WTC11 (cell line): Measurements from ENCODE around the genes ANXA6, SLC36A2, GLRA1 and GRIA1.

- PRO-cap = no peak
Observed at GRCh38 chr5:151052049-151052394, 28.8 kb downstream of the TNIP1 start.

DNA sequence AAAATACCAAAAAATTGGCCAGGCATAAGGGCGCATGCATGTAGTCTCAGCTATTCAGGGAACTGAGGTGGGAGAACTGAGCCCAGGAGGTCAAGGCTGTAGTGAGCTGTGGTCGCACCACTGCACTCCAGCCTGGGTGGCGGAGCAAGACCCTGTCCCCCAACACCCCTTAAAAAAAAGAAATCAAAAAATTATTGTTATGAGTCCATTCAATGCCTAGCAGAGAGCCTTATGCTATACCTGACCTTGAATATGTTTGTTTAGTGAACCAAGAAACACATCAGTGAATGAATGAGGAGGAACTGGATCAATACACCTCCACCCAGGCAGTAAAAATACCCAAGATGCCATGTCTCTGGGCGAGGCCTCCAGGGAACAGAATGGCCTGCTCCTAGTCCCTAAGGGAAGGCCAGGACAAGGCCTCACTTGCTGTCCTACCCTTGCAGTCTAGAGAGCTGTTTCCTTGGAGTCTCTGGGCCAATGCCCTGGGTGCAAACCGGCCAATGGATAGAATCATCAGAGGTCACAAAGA, 26.2 kb downstream of the TNIP1 start:
- PRO-cap = no peak

DNA sequence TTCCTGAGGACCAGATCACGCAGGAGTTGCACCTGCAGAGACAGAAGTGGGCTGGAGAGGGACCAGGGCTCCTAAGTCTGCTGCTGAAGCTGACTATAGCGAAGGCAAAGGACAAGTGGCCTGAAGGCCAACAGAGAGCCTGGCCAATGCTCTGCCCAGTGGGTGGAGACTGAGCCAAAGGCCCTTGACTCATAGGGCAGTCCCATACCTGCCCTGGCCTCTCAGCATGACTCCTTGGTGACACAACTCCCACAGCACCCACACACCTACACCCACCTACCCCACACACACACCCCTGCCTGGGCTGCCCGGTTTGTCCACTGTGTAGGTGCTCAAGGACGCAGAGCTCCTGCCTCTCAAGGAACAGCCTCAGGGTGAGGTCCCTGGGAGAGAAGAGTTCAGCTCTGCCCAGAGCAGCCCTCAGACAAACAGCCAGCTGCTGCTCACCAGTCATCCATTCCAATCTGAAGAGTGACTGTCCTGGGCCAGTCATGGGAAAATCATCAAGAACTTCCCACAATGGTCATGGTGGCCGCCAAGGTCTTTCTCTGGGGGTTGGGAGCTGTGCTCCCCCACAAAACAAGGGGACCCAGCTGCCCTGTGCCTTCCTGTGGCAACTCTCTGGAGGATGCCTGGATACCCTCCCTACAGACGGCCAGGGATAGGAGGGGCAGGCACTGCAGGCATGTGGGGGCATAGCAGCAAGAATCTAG, 5.0 kb downstream of the TNIP1 start:
- PRO-cap = no peak

- PRO-cap = no peak
Observed at GRCh38 chr5:151094898-151095261, 14.0 kb upstream of the TNIP1 start.

DNA sequence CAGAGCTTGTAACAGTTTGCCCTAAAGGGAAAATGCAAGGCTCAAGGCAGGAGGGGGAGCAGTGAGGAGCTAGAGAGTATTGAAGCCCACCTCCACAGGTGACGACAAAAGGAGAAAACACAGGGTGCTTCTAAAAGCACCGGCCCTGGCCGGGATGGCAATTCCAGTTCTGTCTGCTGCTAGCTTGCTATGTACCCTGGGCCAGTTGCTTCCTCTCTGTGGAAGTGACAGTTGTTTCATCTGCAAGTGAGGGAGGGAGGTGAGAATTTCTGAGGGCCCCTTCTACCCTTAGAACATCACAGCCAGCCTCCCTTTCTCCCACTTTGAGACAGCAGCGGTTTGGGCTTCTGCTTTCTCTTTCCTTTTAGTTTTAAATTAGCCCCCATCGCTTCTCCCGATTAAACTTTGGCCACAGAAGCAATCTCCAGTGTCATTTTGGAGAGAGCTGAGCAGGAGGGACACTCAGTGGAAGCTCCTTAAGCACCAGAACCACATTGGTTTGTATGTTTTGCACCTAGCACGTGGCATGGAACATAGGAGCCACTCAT, 17.3 kb upstream of the TNIP1 start:
- PRO-cap = no peak

GRCh38 chr5:151098629-151098811, 17.7 kb upstream of the TNIP1 start:
- PRO-cap = no peak

- PRO-cap = bidirectional peak, plus-strand start at chr5:151157515, minus-strand start at chr5:151157529; bidirectional peak, plus-strand start at chr5:151157914, minus-strand start at chr5:151157800
Observed at GRCh38 chr5:151157409-151158050, at the start of gene ANXA6. TSS of gene ANXA6 (minus strand) at chr5:151157779.

DNA sequence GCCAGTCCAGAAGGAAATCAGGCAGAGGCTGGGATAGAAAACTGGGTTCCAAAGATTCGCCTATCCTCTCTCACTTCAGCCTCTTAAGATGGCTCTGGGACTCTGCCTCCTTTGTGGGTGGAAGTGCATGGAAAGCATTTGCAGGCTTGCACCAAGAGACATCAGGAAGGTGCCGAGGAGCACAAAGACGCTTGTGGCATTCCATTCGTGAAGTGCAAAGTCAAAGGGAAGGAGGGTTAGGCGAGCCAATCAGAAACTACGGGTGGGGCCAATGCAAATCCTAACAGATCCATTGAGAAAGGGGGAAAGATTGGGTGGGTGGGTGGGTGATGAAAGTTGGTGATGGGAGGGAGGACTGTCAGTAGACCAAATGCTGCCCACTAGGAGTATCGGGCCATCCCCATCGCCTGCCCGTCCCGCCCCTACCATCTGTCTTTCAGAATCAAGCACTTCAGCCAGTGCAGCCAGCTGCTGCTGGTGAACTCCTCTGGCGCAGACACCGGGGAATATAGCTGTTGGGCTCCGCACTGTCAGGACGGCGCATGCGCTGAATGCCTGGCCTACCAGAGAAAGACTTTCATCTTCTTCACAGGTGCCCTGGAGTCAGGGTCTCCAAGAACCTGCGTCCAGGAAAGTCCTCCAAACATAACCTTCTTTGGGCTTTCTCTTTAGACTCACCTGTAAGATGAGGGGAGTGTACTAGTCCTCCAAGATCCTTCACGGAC, 17.1 kb upstream of the ANXA6 start:
- PRO-cap = no peak

- PRO-cap = no peak
Observed at GRCh38 chr5:151217553-151218030, 6.3 kb downstream of the CCDC69 start.

- PRO-cap = no peak
Observed at GRCh38 chr5:151230014-151230434, 6.1 kb upstream of the CCDC69 start.

- PRO-cap = no peak
Observed at GRCh38 chr5:151347281-151347756, at the start of gene SLC36A2. TSS of gene SLC36A2 (minus strand) at chr5:151347559.

DNA sequence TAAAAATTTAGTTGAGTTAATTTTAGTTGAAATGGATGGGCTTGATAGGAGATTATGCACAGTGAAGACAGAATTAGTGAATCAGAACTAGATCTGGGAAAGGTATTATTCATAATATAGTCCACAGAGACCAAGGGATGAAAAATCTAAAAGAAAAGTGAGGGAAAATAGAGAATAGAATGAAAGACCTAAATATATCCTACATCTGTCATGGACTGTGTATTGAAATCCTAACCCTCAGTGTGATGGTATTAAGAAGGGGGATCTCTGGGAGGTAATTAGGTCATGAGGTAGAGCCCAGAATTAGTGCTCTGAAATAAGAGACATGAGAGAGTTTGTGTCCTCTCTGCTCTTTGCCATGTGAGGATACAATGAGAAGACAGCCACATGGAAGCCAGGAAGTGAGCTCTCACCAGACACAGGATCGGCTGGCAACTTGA, 13.0 kb upstream of the SLC36A1 start:
- PRO-cap = no peak

- PRO-cap = no peak
Observed at GRCh38 chr5:151595073-151595723, 4.1 kb upstream of the FAT2 start.

DNA sequence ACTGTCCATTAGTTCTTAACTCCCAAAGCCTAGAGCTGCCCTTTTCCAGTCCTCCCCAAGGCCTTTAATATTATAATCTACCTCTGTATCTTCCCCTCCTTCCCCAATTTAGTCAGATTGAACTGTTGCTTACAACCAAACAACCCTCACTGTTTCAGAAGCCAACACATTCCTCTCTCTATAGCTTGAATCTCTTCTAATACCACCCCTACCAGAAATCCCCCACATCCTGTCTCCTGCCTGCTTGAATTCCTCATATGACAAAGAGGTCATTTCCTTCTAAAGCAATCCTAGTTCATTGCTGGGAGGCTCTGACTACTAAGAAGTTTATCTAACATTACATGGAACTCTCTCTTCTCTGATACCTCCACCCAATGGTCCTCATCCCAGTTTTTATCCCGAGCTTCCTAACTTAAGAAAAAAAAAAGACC, 11.1 kb downstream of the SPARC start:
- PRO-cap = no peak

DNA sequence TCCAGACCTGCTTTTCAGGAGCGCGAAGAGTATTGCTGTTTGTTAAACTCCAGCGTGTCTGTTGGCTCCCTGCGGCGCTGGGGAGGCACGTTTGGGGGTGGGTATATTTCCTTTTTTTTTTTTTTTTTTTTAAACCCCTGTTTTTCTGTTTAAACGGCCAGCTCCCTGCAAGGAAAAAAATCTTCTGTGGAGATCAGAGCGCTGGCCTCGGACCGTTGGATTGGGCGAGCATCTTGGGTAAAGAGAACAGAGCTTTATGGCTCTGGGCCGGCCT, at the start of gene GLRA1:
Gene GLRA1 (minus strand): TSS at position 79 of the 274 bp plus-strand sequence.
- PRO-cap = no peak

- PRO-cap = no peak
Observed at GRCh38 chr5:152957192-152957657, 533.2 kb upstream of the GRIA1 start.

- PRO-cap = unidirectional peak, plus-strand start at chr5:153490340
Observed at GRCh38 chr5:153490090-153491077, at the start of gene GRIA1. TSS of gene GRIA1 (plus strand) at chr5:153490670.

DNA sequence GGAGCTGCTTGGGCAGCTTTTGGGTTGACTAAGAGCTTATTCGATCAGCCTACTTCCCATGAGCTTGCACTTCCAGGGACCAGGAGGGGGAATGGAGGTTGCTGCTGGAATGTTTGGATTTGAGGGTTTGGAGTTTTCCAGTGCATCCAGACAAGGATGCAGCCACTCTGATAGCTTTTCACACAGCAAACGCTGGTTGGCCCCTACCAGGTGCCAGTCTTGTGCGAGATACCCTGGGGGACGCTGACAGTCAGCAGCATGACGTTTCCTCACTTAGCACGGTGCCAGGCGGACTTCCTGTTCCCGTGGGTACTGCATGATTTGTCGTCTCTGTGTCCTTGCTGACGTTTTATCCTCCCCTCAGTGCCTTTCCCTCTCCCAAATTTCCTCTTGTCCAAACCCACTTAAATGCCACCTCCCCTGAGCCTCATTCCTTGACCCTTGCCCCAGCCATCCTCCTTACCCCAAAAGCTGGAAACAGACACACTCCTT, 60.7 kb upstream of the SAP30L start:
- PRO-cap = no peak

GRCh38 chr5:154444817-154445238, 969 bp upstream of the SAP30L start:
- PRO-cap = no peak

- PRO-cap = no peak
Observed at GRCh38 chr5:154756563-154756705, 1.3 kb downstream of the LARP1 start.